Cardiac fibroblast (primary cell): Measurements from ENCODE around the genes SLC25A6, CD99, XG and GYG2.

GRCh38 chrX:94750-95378, 186.3 kb upstream of the PLCXD1 start:
- RRBS: no CpG with 5 or more reads among the region's 31 CpGs

DNA sequence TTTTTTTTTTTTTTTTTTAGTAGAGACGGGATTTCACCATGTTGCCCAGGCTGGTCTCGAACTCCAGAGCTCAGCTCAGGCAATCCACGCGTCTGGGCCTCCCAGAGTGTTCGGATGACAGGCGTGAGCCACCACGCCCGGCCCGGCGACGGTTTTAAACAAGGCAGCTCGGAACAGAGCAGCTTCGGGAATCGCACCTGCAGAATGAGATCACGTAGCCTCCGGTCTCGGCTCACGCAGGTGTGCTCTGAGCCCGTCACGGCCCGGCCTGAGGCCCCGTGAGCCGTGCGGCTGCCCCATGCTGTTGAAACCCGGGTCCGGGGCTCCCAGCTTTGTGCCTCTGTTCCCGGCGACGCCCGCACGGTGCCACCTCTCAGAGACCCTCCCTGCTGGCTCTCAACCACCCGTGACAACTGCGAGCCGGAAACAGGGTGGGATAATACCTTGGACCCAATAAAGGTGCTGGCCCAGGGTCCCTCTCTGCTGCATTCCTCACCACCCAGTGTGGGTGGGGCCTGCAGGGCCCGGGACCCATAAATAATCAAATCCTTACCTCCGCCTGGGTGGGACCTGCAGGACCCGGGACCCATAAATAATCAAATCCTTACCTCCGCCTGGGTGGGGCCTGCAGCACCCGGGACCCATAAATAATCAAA, 13.4 kb upstream of the PLCXD1 start:
- RRBS: 59% methylated on average over 24 of the region's 39 CpGs

DNA sequence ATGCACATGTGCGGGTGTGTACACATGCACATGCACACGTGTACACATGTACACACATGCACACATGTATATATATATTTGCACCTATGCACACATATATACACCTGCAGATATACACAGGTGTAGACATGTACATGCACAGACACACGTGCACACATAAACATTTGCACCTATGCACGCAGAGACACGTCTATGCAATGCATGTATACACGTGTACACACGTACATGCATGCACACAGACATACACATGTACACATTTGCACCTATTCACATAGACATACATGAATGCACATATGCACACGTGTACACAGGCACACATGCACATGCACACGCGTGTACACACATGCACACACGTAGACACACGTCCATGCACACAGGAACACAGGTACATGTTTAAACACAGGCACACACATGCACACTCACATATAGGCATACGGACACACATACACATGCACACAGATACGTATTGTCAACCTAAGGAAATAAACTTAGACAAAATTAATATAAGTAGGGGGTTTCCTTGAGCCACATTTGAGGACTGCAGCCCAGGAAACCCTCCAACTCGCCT, 4.2 kb downstream of the PLCXD1 start:
- RRBS: no CpG with 5 or more reads among the region's 15 CpGs

DNA sequence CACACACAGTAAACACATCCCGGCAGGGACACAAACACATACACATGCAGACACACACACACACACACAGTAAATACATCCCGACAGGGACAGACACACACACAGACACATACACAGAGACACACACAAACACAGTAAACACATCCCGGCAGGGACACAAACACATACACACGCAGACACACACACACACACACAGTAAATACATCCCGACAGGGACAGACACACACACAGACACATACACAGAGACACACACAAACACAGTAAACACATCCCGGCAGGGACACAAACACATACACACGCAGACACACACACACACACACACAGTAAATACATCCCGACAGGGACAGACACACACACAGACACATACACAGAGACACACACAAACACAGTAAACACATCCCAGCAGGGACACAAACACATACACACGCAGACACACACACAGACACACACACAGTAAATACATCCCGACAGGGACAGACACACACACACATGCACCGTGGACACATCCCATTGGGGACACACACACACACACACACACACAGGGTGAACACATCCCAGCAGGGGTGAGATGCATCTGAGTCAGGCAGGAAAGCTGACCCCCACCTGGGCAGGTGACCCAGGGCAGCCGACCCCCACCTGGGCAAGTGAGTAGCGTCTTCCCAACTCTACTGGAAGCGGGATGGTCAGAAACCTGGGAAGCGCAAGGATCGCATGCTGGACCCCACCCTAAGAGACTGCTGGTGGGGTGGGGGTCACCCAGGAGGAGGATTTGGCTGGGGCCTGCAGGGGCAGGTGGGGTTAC, 2.6 kb downstream of the GTPBP6 start:
- RRBS: no CpG with 5 or more reads among the region's 16 CpGs

DNA sequence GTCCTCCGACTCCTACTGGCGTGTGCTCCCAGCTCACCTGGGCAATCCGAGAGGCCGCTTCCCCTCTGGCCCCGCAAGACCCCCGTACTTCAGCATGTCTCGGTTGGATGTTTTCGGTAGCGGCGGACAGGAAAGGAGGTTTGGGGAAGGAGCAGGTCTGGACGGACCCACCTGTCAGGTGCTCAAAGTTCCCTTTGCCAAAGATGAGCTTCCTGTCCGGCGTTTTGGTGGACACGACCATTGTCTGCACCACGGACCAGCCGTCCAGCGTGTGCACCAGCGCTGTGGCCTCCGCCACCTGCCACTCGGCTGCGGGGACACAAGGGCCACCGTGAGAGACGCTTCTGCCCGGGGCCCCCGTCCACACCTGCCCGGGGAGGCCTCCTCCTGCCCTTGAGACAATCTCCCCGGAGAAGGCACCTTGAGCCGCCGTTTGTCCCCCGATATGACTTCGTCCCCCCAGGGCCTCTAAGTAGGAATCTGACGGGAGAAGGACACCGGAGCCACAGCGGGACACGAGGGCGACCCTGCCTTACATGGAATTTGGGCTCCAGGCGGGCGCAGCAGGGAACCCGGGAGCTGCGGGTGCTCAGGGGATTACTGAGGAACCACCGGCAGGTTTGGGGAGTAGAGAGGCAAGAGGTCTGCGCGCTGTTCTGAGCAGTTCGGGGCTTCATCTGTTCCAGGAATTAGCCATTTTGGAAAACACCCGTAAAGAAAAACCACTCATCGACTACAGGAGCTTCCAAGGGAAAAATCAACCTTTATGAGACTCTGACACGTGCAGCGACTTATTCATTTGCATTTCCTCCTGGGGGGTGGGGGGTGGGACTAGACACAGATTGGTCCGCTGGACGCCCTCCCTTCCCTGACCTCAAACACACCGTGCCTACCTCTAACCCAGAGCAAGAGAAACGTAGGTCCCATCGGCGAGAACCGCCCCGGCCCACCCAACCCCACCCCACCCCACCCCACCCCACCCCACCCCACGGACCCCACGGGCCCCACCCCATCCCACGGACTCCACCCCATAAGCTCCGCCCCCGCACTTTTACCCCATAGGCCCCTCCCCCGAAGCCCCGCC, 1.5 kb downstream of the GTPBP6 start:
- RRBS: no CpG with 5 or more reads among the region's 63 CpGs

DNA sequence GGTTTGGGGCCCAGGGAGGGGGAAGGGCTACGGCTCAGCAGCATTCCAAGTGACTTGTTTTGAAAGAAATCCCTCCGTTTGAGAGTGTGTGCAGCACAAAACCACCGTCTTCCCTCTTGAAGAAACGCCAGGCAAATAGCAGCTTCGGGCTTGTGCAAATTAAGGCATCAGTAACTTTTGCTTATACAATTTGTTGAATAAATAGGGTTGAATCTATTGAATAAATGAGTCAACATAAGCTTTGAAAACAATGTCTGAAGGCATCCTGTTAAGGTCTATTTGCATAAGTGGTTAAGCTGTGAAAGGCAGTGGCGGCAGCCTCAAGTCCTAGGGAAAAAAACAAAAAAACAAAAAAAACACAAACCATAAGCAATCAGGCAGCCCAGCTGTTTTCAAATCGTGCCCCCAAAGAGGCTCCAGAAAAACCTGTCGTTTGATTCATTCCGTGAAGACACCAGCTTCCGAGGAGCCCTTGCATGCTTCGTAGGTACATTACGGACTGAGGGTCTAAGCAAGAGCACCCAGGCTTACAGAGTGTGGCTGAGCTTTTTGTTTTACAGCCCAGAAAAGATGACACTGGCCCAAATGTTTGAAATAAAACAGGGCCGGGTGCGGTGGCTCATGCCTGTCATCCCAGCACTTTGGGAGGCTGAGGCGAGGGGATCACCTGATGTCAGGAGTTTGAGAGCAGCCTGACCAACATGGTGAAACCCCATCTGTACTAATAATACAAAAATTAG, 103.7 kb downstream of the CRLF2 start:
- RRBS: no CpG with 5 or more reads among the region's 15 CpGs

GRCh38 chrX:1273884-1274367, 5.3 kb downstream of the CSF2RA start:
- RRBS: no CpG with 5 or more reads among the region's 14 CpGs

DNA sequence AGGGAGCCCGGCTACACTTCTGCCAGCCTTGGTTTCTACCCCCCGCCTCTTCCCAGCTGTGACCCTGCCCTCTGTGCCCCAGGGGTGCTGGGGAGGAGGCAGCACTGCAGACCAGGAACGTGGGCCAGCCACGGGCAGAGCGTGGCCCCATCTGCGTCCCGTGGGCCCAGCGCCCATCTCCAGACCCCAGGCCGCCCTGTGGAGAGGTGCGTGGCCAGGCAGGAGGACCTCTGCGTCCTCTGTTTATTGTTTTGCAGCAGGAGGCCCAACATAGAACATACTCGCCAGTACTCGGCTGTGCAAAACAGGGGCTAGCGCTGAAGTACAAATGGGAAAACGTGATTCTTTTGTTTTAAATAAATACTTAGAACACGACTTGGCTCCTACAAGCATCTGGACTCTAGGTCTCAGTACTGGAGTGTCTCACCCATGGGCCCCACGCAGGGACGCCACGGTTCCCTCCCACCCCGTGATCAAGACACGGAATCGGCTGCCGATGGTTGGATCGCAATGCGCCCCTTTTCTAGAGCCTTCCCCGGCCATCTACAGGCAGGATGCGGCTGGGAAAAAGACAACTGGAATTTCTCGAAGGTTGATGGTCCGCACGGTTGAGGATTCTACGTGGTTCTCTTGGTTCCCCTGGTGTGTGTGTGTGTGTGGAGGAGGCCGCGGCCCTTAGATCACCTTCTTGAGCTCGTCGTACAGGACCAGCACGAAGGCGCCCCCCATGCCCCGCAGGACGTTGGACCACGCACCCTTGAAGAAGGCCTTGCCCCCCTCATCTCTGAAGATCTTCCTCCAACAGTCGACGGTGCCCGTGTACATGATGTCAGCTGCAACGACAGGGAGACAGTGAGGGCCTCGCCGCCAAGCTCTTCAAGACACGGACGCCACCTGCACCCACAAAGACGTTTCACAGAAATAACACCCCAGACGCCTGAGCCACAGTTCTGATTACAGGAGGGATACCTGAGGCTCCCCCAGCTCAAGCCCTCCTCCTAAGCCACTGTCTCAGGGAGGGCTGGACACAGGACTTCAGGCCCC, 5.7 kb downstream of the SLC25A6 start:
- RRBS: no CpG with 5 or more reads among the region's 50 CpGs

- RRBS: no CpG with 5 or more reads among the region's 40 CpGs
Measured at GRCh38 chrX:1388995-1389648, 2.8 kb downstream of the SLC25A6 start.

- RRBS: 2% methylated on average over 17 of the region's 49 CpGs
Measured at GRCh38 chrX:1391877-1392258, at the start of gene SLC25A6. TSS of gene SLC25A6 (minus strand) at chrX:1392113.

DNA sequence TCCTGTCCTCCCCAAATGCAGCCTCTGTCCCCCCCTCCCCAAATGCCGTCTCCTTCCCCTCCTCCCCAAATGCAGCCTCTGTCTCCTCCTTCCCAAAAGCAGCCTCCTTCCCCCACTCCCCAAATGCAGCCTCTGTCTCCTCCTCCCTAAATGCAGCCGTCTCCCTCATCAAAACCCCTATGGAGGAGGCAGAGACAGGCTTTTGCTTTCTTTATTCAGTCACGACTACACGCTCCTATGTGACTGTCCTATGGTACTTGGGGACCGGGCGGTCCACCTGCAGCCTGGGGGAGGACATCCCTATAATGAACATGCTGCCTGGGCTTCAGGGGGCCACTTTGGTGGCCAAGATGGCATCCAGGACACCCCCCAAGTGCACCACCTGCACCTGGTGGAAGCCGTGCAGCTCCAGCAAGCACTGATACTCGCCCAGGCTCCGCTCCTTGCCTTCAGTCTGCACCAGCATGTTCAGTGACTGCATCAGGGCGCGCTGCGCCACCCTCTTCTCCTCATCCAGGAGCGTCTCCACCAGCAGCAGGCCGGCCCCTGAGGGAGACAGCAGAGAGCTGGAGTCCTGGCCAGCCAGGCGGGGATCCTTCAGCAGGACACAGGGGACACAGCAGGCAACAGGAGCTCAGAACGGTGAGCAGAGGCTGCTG, 11.2 kb upstream of the SLC25A6 start:
- RRBS: no CpG with 5 or more reads among the region's 16 CpGs

DNA sequence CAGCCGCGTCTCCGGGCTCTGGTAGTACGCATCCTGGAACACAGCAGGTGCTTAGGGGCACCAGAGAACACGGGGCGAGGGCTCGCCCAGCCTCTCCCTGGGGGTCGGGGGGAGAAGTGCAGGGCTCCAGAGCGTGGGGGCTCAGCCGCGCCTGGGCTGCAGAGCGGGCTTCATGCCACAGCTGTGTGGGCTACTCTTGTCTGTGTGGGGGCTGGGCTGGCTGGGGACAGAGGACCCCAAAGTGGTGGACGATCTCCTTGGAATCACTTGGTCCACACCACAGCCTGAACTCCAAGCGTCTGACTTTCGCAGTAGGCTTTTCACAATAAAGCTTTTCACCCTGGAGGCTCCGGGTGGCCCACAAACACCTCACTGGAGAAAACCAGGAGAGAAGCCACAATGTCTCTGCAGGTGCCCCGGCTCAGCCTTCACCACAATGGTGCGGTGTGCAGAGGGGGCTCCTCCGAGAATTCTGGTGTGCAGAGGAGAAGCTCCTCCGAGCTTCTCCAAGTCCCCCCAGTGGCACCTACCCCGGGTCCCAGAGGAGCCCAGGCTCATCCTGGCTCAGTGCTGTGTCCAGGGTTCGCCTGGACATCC, 27.3 kb upstream of the SLC25A6 start:
- RRBS: 88% methylated on average over 2 of the region's 22 CpGs

GRCh38 chrX:2342038-2342527, 158.7 kb downstream of the DHRSX start:
- RRBS: no CpG with 5 or more reads among the region's 14 CpGs

- RRBS: no CpG with 5 or more reads among the region's 12 CpGs
Measured at GRCh38 chrX:2388159-2389123, 112.3 kb downstream of the DHRSX start.

DNA sequence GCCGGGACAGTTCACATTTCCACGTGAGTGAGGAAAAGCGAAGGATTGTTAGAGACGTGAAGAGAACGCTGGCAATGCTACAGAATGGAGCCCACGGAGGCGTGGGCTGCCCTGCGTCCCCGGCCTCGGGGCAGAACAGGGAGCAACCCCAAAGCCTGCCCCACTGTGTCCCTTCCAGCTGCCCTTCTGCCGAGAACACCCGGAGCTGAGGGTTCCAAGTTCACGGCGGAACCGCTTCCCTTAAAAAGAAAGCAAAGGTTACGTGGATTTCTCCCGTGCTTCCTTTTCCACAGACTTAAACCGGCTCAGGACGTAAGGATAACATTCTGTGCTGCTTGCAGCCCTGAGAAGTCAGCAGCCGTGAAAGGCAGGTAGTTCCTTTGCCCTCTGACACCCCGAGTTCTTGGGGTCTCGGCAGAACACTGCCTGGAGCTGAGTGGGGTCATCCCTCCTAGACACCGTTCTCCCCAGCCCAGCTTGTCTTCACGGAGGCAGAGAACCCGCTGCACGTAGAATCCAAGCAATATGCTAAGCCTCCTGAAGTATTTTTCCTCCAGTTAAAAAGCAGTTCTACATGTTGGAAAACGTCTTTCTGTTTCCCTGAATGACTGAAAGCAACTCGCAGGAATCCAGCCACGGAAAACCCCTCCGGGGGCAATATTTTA, 14.1 kb downstream of the DHRSX start:
- RRBS: 86% methylated on average over 6 of the region's 30 CpGs

DNA sequence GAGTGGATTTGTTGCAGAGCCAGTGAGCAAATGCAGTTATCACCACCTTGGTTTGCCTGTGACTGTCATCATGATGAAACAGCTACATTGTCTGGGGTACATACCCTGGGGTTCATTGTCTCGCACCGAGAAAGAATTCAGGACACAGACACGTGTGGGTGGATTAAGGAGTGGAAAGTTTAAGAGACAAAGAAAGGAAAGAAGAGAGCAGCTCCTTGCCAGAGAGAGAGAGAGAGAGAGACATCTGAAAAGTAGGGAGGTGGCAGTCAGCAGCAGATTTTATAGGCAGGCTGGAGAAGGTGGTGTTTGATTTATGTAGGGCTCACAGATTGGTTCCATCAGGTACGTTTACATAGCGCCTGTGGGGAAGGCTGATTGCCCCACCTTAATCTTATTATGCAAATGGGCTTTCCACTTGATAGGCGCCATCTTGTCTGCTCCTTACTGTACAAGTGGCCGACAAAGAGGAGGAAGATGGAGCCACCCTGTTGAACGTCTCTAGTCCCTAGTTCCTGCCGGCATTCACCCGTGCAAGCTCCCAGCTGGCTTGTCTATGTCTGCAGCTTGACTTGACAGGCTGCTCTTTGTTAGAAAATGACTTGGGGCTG, 49.0 kb upstream of the DHRSX start:
- RRBS: no CpG with 5 or more reads among the region's 10 CpGs

DNA sequence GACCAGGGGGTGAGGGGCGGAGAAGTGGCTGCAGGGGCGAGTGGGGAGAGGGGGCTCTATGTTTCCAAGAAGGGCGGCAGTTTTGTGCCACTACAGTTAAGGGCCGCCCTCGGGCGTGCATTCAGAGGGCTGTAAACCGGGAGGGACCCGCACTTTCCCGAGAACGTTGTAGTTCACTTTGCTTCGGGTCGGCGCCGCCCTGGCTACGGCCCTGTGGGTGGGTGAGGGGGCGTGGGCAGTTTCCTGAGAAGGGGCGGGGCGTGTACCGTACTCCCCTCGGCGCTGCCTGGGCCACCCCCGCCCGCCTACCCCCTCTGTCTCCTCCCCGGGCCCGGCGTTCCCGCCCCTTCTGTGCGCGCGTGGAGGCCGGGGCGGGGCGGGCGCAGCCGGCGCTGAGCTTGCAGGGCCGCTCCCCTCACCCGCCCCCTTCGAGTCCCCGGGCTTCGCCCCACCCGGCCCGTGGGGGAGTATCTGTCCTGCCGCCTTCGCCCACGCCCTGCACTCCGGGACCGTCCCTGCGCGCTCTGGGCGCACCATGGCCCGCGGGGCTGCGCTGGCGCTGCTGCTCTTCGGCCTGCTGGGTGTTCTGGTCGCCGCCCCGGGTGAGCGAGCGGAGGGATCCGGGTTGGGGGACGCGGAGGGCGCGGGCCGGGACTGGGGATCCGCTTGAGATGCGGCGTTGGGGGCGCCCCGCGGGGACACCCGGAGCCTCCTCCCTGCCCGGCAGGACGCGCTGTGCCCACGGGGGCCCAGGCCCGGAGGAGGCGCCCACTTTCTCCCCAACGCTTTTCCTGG, at the start of gene CD99:
CD99 (plus strand) TSS at position 470 of the 795 bp plus-strand sequence.
- RRBS: under 1% methylated on average over 24 of the region's 81 CpGs

- RRBS: no CpG with 5 or more reads among the region's 7 CpGs
Measured at GRCh38 chrX:2708131-2708491, 17.0 kb downstream of the CD99 start.

GRCh38 chrX:2751629-2752452, at the start of gene XG:
TSS of gene XG (plus strand) at chrX:2752040.
- RRBS: no CpG with 5 or more reads among the region's 16 CpGs

DNA sequence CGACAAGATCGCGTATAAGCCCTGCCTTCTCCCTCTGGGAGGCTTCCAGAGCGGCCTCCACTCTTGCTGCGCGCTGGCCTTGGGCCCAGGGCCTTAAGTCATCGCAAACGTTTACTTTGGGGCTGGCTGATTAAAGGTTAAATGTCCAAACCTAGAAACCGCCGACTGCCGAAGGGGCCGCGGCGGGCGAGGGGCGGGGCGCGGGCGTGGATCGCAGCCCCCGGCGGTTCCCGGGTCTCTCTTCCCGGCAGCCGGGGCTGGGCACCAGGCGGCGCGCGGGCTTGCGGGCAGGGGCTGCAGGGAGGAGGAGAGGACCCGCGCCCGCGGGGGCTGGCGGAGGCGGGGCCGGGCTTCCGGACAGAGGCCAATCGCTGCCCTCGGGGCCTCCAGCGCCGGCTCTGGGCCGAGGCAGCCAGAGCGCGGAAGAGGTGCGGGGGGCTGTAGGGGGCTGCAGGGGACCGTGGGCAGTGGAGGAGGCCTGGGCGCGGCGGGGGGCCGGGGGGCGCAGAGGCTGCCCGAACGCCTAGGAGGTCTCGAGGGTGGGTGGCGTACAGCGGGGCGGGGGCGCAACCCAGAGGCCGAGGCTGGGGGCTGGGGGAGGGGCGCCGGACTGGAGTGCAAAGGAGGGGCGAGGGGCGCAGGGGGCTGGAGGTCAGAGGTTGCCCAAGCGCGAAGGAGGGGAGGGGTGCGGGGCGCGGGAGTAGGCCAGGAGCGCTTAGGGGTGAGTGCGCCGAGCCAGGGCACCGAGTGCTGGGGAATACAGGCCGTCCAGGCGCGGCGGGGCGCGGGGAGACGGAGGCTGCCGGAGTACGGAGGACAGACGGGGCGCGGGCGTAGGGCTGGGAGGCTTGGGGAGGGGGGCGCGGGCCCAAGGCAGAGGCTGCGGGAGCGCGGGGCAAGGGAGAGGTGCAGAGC, at the start of gene GYG2:
GYG2 (plus strand) TSS at position 383 of the 915 bp plus-strand sequence.
- RRBS: 3% methylated on average over 9 of the region's 91 CpGs